Sternocleidomastoid (tissue), 1 donor: ENCODE data around the gene EXOC3.

DNA sequence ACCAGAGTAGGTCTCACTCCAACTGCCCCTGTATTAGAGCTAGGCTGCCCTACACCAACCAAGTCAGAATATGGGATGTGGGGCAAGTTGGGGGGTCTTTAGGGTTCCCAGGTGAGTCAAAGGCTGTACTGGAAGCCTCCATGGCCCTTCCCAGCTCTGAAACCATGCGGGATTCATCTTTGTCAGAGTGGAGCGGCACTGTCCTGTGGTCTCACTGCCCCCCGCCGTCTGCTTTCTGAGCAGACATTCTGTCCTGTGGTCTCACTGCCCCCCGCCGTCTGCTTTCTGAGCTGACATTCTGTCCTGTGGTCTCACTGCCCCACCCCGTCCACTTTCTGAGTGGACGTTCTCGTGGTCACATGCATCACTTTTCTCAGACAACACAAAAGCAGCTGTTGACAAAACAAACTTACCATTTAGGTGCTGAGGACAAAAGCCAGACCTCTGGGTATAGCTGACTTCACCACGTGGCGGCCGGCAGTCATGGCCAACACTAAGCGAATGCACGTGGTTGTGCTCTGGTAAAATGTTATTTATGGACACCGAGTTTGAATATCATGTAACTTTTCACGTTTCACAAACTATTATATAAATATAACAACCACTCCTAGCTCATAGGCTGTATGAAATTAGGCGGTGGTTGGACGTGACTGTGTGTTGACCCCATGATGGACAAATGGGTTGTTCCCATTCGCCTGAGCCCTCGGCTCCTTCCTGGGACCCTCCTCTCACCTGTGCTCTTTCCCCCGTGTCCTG is 2.8 kb downstream of the LRRC14B start:
- PRO-cap: no peak

DNA sequence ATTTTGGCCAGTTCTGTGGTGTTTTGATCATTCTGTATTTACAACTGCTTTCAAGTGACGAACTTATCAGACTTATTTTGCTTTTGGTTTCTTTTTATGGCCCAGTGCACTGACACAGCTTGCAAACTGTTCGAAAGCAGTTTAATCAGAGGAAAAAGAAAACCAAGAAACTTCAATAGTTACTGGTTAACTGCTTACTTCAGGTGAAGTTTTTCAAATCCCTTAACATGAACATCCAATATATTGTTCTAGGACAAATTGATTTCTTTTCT is 2.0 kb downstream of the SDHA start:
- PRO-cap: no peak

GRCh38 chr5:225713-226317 is 7.7 kb downstream of the SDHA start:
- PRO-cap: no peak

GRCh38 chr5:312701-313220 is 8.8 kb upstream of the AHRR start:
- PRO-cap: no peak

DNA sequence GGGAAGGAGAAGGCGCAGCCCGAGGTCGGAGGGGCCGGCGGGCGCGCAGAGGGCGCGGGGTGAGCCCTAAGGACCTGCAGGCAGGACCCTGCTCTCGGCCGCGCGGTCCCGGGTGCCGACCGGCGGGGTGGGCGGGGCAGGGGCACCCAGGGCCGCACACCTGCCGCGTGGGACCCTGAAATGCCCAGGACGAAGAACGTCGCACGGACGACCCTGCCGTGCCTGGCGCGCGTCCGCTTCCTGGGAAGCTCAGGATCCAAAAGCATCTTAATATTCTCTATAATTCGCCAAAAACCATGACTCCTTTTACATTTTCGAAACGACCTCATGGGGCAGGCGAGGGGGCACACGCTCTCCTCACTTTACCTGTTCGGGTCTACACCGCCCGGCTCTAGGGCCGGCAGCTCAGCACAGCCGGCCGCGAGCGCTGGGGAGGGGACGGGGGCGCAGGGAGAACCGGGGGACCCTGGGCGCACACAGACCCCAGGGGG is 498 bp upstream of the AHRR start:
- PRO-cap: no peak

- PRO-cap: no peak
Measured at GRCh38 chr5:399624-400735, 43.0 kb upstream of the EXOC3 start.

- PRO-cap: bidirectional peak, plus-strand start at chr5:443176, minus-strand start at chr5:443130
Measured at GRCh38 chr5:443006-443724, at the start of gene EXOC3. Gene EXOC3, plus strand, starts transcription at chr5:443176.

- PRO-cap: no peak
Measured at GRCh38 chr5:445925-446937, 3.3 kb downstream of the EXOC3 start.

DNA sequence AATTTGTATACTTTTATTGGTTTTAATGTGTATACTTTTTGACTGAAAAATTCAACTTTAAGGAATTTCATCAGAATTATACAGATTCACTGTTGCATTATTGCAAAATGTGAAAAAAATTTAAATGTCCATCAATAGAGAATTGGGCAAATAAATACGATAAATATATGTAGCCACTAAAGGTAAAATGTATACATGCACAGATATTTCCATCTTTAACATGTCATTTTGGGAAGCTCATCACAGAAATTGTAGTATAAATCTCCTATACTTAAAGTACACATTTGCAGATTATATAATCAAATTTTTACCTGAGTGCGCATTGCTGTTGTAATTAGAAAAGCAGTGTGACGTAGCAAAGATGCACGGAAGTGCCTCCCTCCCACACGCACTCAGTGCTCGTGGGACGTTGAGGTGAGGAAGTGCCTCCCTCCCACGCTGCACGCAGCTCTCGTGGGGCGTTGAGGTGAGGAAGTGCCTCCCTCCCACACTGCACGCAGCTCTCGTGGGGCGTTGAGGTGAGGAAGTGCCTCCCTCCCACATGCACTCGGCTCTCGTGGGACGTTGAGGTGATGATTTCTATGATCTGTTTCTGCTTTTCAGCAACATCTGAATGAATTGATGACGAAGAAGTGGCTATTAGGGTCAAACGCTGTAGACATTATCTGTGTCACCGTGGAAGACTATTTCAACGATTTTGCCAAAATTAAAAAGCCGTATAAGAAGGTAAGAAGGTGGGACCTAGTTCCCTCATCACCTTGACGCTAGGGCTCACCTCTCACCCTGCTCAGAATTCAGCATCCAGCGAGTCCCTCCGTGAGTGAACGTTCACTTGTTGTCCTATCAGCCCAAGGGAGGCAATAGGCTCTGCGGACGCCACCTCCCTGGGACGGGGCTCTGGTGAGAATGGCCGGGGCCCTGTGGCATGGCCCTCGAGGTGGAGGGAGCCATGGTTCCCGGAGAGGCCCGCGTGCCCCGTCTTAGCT is 21.0 kb downstream of the EXOC3 start:
- PRO-cap: no peak

DNA sequence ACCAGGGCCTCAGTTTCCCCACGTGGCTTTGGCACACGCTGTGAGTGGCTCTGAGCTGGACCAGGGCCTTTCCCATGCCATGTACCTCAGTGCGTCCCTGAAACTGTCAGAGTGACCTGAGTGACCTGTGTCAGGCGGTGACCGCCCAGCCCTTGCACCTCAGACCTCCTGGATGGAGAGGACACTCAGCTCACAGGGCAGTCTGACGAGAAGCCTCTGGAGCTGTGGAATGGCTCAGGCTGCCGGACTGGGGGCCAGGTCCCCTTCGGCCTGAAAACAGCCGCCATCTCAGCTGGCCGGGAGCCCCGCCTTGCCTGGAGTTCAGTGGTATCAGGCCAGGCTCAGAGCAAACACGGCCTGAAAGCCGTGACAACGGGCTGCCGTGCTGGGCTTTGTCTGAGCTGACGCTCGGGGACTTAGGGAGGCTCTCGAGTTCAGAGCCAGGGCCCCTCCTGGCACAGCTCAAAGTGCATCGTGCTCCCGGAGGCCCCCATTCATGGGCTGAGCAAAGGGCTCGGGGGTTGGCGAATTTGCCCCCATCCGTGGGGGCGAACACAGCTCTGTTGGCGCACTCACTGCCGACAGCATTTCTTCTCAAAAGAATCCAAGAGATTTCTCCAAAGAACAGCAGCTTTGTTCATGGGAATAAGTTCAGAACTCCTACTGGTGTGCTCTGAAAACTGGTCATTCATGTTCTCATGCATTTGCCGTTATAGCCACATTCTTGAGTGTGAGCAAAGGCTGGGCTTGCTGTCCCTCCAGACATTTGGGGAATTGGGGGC is 8.4 kb upstream of the SLC9A3 start:
- PRO-cap: no peak

- PRO-cap: no peak
Measured at GRCh38 chr5:556804-557475, 32.7 kb upstream of the SLC9A3 start.

GRCh38 chr5:759029-759617 is 25.4 kb downstream of the ZDHHC11B start:
- PRO-cap: bidirectional peak, plus-strand start at chr5:759313, minus-strand start at chr5:759133

GRCh38 chr5:870166-870655 is 19.4 kb upstream of the ZDHHC11 start:
- PRO-cap: no peak

- PRO-cap: no peak
Measured at GRCh38 chr5:960019-960500, 48.5 kb upstream of the NKD2 start.

- PRO-cap: no peak
Measured at GRCh38 chr5:1061317-1061779, 50.5 kb downstream of the SLC12A7 start.

- PRO-cap: no peak
Measured at GRCh38 chr5:1082167-1082675, 29.6 kb downstream of the SLC12A7 start.

GRCh38 chr5:1099747-1100543 is 11.9 kb downstream of the SLC12A7 start:
- PRO-cap: no peak

- PRO-cap: no peak
Measured at GRCh38 chr5:1102809-1103416, 8.9 kb downstream of the SLC12A7 start.

- PRO-cap: unidirectional peak, plus-strand start at chr5:1108974
Measured at GRCh38 chr5:1108082-1109217, 3.4 kb downstream of the SLC12A7 start.

DNA sequence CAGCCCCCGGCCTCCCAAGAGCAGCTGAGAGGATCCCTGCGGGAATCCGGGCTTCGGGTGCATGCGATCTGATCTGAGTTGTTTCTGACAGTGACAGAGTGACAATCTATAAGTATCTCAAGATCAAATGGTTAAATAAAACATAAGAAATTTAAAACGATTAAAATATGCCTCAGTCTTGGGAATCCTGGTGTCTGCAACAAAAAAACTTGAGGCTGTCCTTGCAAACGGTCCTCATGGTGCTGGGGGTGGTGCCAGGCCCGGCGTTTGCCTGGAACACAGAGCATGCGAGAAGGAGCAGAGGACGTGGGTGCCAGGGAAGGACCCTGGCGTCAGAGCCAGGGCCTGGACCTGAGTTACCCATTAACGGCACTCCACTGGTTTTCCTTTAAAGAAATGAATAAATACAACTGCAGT is 221 bp upstream of the SLC6A18 start:
- PRO-cap: no peak